ENCODE results near the genes CCT6B and LIG3.

- PRO-cap, result no peak
These were observed 25.6 kb downstream of the MYO1D start for GRCh38 chr17:32851035-32852001.

- PRO-cap, result no peak
These were observed 214.9 kb upstream of the CCL2 start for GRCh38 chr17:34040080-34040646.

DNA sequence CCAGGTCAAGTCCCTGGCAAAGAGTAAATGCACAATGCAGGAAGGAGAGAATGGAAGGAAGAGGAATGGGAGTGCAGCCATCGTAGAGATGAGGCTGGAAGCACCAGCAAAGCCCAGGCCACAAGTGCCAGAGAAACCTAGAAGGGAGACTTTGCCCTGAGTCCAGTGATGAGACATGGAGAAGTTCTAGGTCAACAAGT, 120.7 kb upstream of the CCL2 start:
- PRO-cap, result no peak

DNA sequence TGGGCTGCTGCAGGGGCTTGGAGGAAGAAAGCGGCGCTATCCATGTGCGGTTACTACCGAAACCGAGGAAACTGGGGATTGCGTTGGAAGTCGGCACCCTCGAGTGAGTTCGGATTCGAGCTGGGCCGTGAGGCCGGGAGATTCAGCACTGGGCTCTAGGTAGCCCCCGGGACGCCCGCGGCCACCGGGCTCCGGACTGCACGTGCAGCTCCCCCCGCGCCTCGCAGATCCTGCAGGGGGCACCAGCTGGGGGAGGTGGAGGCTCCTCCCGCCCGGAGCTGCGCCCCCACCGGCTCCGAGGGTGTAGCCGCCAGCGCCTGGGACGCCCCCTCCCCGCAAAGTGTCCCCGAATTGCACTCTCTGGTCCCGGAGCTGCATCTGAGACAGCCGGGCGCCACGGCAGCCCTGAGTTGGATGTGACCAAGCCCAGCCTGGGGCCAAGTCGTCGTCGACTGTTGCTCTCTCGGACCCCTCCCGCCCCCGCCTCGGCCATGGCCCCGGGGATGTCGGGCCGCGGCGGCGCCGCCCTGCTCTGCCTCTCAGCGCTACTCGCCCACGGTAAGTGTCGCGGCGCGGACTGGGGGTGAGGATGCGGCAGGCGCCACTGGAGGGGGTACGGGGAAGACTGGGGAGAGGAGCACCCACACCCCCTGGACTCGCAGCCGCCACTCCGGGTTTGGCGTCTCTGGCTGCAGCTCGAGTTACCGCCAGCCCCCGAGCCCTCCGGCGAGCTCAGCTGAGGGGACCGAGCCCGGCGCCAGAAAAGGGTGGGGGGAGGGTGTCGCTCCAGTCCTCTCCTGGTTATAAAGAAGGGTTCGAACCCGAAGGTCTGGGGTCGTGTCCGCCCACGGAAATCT, 1.4 kb downstream of the TMEM132E start:
- PRO-cap, result no peak

DNA sequence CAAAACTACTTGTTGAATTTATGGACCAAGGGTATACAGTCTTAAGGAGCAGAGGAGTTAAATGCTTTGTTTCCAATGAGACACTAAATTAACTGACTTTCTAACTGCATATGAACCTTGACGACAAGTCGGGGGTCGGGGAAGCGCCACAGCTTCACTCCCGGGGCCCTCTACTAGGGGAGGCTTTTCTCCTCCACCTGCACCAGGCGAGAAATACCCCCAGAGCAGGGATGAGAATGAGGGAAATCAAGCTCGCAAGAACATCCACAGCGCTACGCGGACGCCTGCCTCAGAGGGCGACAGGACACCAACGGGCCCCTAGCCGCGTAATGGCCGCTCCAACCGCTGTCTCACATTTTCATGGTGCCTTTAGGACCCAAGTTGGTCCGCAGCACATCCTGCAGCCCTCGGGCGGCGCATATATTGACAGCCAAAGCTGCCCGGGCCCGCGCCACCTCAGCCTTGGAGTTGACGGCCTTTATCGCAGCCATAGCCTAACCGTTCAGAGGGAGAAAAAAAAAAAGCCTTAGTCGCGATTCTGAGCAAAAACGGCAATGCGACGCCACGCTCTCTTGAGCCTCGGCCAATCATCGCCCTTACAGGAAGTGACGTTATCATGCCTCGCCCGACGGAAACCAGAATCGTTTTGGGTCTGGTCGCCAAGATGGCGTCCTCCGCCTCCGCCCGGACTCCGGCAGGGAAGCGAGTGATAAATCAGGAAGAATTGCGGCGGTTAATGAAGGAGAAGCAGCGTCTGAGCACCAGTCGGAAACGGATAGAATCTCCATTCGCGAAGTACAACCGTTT, at the start of gene CCT6B:
TSS of gene CCT6B (minus strand) at position 558 of the 807 bp plus-strand sequence.
- PRO-cap, result bidirectional peak, plus-strand start at position 638 of the sequence, minus-strand start at position 331 of the sequence

- PRO-cap, result no peak
These were observed 729 bp upstream of the LIG3 start for GRCh38 chr17:34979365-34980200.

- PRO-cap, result bidirectional peak, plus-strand start at chr17:34980568, minus-strand start at chr17:34980384; bidirectional peak, plus-strand start at chr17:34980759, minus-strand start at chr17:34980745
These were observed at the start of gene LIG3 for GRCh38 chr17:34980227-34981075. TSS of gene LIG3 (plus strand) at chr17:34980512.

DNA sequence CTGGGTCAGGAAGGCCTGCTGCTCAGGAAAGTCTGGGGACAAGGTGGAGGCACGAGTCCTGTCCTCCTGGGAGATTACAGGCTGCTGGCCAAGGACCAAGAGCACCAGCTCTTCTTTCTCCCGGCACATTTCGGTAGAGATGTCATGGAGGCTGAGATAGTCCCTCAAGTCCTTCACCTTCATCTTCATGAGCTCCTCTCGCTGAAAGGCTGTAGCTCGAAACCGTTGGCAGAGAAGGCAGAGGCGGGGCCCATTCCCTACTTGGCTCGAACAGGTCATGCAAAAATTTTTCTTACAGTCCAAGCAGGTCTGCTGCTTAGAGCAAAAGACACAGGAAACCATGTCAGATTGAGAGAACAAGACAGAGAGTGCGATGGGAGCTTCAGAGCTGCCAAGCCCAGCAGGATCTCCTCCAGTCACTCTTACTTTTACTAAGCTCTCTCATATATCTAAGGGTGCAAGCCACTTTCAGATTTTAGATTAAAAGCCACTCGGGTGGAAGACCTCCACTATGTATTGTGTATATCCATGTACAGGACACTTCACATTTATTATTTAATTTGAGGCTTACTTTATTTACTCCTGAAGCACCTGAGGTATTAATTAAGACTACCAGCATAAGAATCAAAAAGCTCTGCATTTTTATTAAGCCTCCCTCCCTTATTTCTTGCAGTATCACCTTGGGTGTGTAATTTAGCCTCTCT, 41.3 kb downstream of the LIG3 start:
- PRO-cap, result no peak

- PRO-cap, result no peak
These were observed 24.9 kb downstream of the RFFL start for GRCh38 chr17:35038642-35038964.

DNA sequence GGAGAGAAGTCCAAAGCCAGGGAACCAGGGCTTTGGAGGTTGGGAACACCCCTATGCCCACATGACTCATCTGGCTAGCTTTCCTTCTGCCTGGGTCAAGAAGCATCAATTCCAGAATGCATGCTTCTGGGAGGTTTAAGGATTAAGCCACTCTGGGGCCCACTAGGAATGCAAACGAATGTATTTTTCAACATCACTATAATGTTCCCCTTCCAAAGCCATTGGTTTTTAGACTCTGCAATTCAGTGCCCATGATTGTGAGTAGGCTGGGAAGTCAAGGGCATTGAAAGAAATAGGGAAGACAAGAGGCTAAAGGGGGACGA, 8.2 kb downstream of the FNDC8 start:
- PRO-cap, result no peak

- PRO-cap, result no peak
These were observed 3.4 kb downstream of the UNC45B start for GRCh38 chr17:35150888-35151635.

GRCh38 chr17:35346257-35346792, 27.1 kb downstream of the SLFN11 start:
- PRO-cap, result no peak

- PRO-cap, result no peak
These were observed 5.4 kb downstream of the SLFN11 start for GRCh38 chr17:35367922-35368570.

- PRO-cap, result no peak
These were observed 2.8 kb upstream of the SLFN11 start for GRCh38 chr17:35376232-35376648.

- PRO-cap, result no peak
These were observed 438 bp downstream of the SLFN12 start for GRCh38 chr17:35431993-35432131.

GRCh38 chr17:35596020-35596335, 8.9 kb downstream of the AP2B1 start:
- PRO-cap, result no peak

- PRO-cap, result no peak
These were observed 18.3 kb upstream of the RASL10B start for GRCh38 chr17:35712866-35713803.

GRCh38 chr17:35775529-35775881, 14.8 kb downstream of the C17orf50 start:
- PRO-cap, result no peak

GRCh38 chr17:35786798-35787611, 8.4 kb downstream of the MMP28 start:
- PRO-cap, result no peak

GRCh38 chr17:35791810-35792471, 3.5 kb downstream of the MMP28 start:
- PRO-cap, result no peak